Renal cortical epithelial cell (primary cell): ENCODE data around the genes FBXO31, CA5A and ZNF469.

GRCh38 chr16:87043322-87043790 is 273.8 kb downstream of the C16orf95 start:
- RRBS: no CpG with 5 or more reads among the region's 11 CpGs

DNA sequence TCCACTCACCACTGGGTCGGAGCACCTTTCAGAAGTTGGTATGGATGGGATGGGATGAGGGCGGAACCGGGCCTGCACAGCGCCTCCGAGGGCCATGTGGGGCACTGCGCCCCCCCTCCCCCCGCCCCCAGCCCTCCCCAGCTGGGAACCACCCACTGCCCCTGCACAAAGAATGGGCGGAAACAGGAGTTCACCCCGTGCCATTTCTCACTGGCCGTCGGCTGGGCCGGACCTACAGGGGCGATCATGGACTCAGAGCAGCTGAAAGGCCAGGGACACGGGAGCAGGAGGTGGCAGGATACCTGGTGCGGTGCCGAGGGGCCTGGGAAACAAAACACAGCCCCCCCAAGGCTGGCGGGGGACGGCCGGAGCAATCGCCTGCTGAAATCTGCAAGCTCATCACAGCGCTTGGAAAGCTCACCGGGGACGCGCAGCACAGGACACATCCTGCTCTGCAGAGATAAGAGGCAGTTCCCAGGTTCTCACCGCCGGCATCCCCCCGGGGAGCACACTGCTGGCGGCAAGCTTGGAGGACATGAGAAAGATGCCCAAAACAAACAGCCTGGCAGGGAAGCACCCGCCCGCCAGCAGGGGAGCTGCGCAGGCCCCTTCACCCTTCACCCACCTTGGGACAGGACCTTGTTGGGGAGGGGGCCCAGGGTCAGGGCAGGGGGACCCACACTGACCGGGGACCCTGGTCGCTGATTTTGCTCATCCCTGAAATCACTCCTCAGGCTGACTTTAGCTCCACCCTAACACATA is 264.0 kb downstream of the C16orf95 start:
- RRBS: 64% methylated on average over 8 of the region's 33 CpGs

GRCh38 chr16:87057131-87058062 is 259.8 kb downstream of the C16orf95 start:
- RRBS: 100% methylated on average over 1 of the region's 35 CpGs

DNA sequence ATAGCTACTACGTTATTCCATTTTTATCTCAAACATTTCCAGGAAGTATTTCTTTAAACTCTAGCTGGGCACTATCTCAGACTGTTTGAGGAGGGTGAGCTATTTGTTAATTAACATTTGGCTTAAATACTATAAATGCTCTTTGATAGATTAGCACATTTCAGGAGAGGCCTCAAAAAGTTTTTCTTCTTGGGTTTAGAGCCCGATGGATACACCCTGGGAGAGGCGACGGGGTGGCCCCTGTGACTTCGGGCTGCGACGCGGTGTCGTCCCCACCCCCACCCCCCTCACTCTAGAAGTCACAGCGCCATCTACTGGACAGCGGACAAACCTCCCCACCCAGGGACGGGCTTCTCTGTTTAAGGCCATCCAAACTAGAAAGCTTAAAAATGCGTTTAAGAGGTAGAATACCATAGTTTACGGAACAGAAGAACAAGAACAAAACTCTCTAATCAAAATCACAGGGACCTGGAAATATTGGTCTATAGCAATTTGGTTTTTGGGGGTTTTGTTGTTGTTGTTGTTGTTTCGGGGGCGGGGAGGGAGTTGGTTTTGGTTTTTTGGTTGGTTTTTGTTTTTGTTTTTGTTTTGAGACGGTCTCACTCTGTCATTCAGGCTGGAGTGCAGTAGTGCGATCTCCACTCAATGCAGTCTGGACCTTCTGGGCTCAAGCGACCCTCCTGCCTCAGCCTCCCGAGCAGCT is 254.5 kb downstream of the C16orf95 start:
- RRBS: no CpG with 5 or more reads among the region's 20 CpGs

- RRBS: no CpG with 5 or more reads among the region's 28 CpGs
Observed at GRCh38 chr16:87329592-87330515, 12.7 kb upstream of the C16orf95 start.

DNA sequence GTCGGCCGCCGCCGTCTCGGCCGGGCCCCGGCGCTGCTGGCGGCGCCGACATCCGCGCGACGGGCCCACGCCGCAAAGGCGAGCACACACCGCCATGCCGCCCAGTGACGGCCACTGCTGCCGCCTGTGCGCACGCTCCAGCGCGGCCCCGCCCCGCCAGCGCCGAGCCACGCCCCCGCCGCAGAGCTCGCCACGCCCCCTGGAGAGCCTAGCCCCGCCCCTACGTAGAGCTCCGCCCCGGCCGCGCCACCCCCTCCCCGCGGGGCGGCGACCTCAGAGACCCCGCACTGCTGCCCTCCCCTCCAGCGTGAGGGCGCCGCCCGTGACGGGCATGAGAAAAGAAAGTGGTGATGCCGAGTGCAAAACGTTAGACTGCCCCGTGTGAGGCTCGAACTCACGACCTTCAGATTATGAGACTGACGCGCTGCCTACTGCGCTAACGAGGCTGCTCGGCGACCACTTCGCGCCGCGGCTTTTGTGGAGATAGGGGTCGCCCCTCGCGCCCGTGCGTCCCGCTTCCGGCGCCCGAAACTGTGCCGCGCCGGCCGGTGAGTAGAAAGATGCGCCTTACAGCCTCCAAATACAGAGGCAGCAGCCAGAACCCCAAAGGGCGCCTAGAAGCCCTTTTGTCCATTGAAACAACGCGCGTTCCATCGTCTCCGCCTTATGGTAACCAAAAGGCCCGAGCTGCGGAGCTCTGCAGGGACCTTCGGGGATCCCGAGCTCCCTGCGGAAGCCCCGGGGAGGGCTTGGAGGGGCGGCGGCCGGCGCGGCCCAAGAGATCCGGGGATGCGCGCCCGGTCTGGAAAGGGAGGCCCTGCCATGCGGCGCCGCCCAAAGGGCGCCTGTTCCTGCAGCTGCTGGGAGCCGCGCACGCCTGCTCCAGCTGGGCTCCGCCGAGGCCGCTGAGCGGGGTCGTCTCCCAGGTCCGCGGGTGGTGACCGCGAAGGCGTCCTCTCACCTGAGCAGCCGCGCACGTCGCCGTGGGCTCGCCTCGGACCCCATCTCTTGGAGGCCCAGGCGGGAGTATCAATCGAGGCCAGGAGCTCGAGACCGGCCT is at the start of gene FBXO31:
Gene FBXO31, minus strand, starts transcription at position 128 of the 1,060 bp plus-strand sequence.
- RRBS: no CpG with 5 or more reads among the region's 129 CpGs

GRCh38 chr16:87402767-87403313 is 10.7 kb downstream of the MAP1LC3B start:
- RRBS: no CpG with 5 or more reads among the region's 8 CpGs

GRCh38 chr16:87411460-87411838 is 19.3 kb downstream of the MAP1LC3B start:
- RRBS: no CpG with 5 or more reads among the region's 24 CpGs

GRCh38 chr16:87491398-87492061 is 1.3 kb downstream of the ZCCHC14 start:
- RRBS: 0% methylated on average over 10 of the region's 55 CpGs

- RRBS: 54% methylated on average over 7 of the region's 24 CpGs
Observed at GRCh38 chr16:87506986-87507930, 14.4 kb upstream of the ZCCHC14 start.

DNA sequence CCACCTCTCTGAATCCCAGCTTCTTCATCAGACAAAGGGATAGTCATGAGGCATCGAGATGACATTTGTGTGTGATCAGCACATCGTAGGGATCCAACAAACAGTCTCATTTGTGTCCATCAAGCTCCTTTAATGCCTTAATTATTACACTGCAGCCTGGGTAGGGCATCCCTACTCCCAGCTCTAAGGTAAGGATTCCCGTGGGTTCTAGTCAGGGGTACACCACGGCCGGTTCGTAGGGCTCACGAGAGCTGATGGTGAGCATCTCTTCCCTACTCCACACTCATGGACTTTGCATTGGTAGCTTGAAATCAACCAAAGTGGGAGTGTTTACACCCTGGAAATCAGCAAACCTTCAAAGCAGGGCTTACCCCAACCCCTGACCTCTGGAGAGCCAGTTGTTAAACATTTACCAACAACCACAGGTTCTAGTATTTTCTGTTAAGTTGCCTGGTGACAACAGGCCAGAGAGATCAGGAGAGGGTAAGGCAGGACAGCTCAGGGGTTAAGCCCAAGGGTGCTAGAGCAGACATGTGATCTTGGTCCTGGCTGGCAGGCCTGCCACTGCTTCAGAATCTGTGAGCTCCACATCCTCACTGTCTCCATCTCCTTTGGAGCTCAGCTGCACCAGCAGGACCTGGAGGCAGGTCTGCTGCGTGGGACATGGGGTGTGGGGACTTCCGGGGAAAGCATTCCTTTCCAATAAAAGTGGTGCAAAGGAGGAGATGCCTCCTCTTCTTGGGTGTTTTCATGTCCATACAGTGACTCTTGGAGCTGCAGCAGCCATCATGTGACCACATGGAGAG is 36.0 kb upstream of the ZCCHC14 start:
- RRBS: no CpG with 5 or more reads among the region's 9 CpGs

- RRBS: no CpG with 5 or more reads among the region's 3 CpGs
Observed at GRCh38 chr16:87599060-87599588, 3.2 kb upstream of the JPH3 start.

GRCh38 chr16:87844394-87844772 is 24.9 kb downstream of the SLC7A5 start:
- RRBS: no CpG with 5 or more reads among the region's 17 CpGs

DNA sequence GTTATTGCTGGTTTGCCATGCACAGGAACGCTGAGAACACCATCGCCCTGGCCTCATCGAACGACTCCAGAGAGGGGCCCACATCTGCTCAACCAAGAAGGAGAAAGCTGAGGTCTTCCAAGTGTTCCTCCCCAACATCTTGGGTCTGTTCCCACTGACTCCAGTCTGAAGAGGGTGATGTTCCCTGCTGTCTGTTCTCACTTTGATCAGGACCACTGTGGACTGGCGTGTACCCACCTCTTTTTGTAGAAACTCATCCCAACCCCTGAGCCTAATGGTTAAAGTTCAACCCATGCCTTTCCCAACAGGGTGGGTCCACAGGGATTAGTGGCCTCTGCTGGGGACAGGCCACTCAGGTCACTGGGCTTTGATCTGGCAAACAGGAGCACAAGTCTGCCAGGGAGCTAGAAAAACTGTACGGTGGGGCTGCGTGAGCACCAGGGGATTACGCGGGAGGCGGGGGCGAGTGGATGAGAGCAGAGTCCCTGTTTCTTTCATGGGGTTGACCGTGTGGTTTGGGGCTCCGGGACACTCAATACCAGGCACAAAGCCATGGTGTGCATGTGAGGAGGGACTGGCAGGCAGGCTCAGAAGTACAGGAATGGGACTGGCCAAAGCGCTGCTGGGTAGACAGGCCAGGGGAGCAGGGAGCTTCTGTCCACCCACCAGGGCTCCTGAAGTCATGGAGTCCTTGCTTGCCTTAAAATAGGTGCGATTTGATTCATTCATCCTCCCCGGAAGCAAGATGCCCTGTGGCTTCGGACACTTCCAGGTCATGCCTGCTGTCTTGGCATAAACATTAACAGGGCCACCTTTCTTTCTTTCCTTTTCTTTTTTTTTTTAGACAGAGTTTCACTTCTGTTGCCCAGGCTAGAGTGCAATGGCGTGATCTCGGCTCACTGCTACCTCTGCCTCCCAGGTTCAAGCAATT is at the start of gene CA5A:
Gene CA5A, minus strand, starts transcription at position 217 of the 931 bp plus-strand sequence.
- RRBS: no CpG with 5 or more reads among the region's 19 CpGs

- RRBS: no CpG with 5 or more reads among the region's 3 CpGs
Observed at GRCh38 chr16:87966176-87966452, 14.9 kb downstream of the BANP start.

GRCh38 chr16:87968447-87968842 is 17.2 kb downstream of the BANP start:
- RRBS: no CpG with 5 or more reads among the region's 6 CpGs

GRCh38 chr16:88016858-88017399 is 65.7 kb downstream of the BANP start:
- RRBS: no CpG with 5 or more reads among the region's 11 CpGs

DNA sequence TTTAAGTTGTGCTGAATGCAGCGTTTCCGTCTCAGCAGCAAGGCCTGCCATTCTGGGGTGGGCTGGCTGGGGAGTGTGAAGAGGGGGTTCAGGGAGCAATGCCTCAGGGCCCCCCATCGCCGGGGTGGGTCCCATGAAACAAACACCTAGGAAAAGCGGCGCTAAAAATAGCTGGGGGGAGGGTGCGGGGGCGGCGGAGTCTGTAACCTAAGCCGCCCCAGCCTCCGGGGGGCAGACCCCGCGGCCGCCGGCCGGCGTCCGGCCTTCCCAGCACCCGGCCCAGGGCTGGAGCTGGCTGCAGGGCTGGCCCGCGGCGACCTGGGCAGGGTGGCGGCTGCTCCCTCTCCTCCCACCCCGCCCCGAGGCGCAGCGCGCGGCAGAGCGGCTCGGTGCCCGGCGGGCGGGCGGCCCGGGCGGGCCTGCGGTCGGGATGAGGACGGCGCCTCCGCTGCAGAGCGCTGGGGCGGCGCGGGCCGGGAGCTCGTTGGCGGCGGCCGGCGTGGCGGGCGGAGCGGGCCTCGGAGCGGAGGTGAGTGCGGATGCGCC is at the start of gene ZNF469:
Gene ZNF469, plus strand, starts transcription at position 234 of the 546 bp plus-strand sequence.
- RRBS: 2% methylated on average over 20 of the region's 59 CpGs

DNA sequence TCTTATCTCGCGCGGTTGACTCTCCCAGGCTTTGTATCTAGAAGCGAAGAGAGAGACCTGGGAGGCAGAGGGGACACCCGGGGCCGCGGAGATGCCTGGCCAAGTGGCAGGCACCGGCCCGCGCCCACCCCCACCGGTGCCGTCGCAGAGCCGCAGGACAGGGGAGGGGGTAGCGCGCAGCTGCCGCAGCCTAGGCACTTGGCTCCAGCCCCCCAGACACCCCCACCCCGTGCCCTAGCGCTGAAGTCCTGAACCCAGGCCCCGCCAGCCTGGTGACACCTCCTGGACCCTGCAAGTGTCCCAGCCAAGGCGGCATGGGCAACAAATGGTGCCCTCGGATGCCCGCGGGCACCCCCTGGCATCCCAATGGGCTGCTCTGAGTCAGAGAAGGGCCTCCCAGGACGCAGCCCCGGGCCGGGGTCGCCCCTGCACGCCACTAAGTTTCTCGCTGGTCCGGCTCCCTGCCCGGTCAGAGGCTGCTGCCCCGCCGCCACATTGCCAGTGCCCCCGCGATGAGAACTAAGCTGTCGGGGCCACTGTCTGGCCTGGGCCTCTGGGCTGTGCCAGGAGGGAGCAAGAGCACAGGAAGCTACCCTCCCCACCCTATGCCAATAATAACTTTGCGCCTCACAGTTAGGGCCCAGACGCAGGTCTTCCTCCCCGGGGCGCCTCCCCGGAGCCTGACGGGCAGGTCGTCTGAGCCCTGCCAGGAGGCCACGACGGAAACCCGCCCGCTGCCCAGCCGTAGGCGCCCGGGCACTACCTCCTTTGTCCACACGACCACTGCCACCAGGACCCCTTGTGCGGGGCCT is 1.2 kb downstream of the ZFPM1 start:
- RRBS: 4% methylated on average over 13 of the region's 53 CpGs

DNA sequence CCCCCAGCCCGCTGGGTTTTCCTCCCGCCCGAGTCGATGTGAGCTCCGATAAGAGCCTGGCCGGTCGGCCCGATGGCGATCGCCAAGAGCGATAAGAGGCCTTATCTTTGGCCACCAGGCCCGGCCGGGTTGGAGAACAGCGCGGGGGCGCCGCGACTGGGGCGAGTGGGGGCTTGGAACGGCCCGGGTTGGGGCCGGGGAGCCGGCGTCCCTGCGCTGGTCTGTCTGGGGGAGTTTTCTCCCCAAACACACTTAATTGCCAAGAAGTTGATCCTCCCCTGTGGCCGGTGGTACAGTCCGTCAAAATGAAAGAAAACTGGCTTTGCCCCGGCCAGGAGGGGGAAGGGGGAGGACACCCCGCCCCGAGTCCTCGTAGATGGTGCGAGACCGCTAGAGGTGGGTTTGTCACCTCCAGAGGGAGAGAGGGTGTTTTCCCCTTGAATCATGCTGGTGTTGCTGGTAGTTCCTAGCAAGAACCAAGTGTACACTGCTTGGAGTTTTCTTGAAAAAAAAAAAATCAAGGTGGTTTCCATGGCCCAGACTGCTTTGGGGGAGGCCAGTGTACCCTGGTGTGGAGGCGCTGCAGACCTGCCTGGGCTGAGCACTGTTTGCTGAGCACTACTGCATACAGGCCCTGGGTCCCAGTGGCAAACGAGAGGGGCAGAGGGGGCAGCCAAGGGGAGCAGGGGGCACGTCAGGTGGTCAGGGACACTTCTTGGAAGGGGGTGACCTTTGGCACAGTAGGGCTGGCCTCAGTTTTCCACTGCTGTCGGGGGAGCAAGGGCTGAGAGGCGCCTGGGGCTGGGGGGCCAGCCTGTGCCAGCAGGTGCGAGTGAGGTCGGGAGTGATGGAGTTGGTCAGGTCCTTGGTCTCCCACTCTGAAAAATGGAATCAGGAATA is 3.1 kb downstream of the ZFPM1 start:
- RRBS: 1% methylated on average over 25 of the region's 40 CpGs